Ascending aorta (tissue), 1 donor: ENCODE results near the gene H1-0.

DNA sequence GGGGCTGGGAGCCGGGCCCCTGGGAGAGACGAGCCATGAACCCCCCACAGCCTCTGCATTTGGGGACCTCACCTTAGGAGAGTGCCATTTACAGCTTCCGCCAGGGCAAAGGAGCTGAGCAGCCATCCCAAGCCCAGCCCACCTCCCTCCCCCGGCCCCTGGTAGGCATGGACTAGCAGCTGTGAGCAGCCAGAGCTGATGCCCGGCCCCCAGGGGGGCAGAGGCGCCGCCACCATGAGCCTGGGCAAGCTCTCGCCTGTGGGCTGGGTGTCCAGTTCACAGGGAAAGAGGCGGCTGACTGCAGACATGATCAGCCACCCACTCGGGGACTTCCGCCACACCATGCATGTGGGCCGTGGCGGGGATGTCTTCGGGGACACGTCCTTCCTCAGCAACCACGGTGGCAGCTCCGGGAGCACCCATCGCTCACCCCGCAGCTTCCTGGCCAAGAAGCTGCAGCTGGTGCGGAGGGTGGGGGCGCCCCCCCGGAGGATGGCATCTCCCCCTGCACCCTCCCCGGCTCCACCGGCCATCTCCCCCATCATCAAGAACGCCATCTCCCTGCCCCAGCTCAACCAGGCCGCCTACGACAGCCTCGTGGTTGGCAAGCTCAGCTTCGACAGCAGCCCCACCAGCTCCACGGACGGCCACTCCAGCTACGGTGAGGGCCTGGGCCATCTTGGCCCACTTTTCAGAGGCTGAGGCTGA, 6.0 kb downstream of the CDC42EP1 start:
- PRO-cap = no peak

DNA sequence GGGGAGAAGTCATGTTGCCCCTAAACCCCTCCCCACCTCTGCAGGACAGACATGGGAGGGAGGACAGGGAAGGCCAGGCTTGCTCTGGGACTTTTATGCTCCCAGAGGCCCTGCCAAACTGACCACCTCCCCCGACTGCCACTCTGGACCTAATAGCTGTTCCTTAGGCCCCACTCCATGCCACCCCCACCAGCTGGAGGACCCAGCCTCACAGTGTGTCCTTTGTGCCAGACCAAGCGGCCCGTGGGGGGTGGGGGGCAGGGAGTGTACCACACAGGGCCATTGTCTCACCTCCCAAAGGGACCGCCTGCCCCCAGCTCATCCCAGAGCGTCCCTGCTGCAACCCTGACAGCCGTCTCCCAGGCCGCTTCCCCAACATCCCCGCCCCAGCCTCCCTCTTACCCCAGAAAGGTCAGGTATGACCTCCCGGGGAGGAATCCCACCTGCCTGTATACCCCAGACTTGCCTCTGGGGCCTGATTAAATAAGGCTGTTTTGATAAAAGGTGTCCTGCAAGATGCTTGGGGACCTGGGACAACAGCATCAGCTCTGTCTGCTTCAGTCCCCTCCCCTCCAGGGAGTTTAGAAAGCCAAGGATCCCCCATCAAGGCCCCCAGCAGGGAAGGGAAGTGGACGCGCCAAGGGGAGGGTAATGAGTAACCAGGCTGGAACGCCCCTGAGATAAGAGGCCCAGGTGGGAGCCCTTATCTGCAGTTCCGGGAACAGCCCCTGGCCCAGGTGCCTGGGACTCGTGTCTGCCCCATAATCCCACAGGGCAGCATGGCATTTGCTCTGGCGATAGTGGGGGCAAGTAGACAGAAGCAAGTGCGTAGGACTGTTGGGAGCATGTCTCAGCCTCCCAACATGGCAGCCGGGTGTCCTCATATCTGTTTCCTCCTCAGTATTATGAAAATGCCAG, 8.9 kb downstream of the CDC42EP1 start:
- PRO-cap = no peak

DNA sequence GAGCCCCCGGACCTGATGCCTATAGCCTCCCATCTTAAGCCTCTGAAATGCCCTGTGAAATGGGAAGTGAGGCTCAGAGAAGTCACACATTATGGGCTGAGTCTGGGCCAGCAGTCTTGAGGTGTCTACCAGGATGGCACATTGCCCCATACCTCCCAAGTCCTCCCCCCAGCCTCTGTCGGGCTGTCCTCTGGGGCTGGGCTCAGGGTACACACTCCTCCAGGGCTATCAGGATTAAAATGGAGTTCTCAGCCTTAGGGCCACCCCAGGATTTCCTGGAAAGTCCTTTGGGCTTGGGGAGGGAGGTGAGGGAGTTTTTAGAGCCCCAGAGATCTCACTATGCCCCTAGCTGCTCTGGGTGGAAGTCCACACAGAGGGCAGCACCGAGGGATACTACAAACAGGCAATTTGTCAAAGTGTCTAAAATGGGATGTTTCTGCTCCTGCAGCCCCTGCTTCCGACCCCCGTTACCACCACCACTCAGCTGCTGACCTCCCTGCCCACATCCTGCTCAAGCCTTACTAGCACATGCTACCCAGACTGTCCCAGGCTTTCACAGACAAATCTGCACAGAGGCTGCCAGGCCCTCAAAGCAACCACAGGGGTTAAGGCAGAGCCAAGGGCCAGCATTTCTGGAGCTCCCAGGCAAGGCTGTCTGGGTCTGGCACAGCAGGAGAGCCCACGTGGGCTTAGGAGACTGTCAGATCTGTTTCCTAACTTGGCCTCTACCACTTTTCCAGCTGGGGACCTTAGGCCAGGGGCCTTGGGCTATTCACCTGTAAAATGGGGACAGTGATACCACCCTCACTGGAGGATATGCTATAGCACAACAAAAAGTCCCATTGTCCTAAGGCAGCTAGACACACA, 2.9 kb upstream of the SH3BP1 start:
- PRO-cap = no peak

DNA sequence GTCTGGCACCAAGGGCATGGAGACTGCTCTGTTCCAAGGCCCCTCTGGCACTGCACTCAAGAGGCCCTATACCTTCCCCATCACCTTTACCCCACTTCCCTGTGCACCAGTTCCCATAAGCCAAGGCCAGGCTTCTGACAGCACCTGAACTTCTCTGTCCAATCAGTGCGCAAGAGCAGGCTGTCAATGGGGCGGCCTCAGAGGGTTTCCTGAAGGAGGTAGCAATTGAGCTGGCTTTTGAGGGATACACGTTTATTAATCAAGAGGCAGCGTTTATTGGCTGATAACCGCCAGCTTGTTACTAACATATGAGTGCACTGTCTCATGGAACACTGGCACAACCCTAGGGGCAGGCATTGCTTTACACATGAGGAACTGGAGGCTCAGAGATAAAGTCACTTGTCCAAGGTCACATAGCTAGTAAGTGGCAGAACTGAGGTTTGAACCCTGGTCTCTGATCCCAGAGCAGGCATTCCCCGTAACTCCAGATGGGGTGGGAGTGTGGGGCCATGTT, 2.2 kb downstream of the SH3BP1 start:
- PRO-cap = no peak

DNA sequence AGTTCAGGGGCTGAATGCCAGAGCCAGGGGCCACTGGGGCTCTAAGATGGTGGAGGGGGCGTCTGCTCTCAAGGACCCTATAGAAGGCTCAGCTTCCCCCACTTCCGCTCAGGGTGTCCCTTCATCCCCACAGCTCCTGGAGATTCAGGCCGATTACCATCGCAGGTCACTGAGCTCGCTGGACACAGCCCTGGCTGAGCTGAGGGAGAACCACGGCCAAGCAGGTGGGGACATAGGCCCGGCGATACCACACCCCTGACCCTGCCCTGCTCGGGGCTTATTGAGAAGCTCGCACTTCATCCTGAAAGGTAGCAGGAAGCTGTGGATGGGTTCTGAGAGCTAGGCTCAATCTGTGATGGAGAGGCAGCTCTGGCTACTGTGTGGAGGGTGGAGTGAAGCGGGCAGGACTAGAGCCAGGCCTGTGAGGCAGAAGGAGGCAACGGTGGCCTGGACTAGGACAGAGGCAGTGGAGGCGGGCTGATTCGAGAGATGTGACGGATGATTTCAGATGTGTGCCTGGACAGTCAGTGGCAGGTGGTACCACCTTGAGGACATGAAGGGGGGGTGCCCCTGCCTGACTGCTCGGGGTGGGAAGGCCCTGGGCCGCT, 5.4 kb downstream of the SH3BP1 start:
- PRO-cap = no peak

DNA sequence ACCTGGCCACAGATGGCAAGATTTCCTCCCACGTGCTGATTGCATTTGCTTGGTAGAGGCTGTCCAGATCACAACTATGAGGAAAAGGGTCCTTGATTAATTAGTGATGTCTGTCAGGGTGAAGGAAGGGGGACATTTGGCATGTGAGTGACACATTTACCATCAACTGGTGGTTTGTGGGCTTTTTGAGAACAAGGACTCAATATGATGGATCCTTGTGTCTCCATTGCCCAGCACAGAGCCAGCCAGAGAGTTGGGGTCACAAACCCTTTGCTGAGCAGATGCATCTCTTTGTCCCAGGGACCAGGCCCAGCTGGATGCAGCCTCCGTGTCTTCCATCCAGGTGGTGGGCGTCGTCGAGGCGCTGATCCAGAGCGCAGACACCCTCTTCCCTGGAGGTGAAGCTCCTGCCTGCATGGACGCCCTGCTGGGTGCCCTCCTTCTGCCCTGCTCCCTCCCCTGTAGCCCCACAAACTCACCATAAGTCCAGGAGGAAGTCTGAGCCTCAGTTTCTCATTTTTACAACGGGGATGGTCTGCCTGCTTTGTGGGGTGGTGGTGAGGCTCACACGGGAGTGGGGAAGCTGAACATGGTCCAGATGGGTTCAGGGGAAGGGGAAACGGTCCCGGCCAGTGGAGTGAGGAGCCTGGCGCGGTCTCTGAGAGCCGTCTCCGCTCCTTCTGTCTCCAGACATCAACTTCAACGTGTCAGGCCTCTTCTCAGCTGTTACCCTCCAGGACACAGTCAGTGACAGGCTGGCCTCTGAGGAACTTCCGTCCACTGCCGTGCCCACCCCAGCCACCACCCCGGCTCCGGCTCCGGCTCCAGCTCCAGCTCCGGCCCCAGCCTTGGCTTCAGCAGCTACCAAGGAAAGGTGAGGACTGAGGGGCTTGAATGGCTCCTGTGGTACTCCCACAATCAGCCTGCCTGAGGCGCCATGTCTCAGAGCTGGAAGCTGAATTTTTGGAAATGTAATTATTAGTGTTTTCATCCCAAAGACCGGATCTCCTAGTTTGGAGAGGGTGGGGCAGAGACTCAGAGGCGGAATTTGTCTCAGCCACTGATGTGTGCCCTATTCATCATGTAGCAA, 8.3 kb upstream of the PDXP start:
- PRO-cap = no peak

DNA sequence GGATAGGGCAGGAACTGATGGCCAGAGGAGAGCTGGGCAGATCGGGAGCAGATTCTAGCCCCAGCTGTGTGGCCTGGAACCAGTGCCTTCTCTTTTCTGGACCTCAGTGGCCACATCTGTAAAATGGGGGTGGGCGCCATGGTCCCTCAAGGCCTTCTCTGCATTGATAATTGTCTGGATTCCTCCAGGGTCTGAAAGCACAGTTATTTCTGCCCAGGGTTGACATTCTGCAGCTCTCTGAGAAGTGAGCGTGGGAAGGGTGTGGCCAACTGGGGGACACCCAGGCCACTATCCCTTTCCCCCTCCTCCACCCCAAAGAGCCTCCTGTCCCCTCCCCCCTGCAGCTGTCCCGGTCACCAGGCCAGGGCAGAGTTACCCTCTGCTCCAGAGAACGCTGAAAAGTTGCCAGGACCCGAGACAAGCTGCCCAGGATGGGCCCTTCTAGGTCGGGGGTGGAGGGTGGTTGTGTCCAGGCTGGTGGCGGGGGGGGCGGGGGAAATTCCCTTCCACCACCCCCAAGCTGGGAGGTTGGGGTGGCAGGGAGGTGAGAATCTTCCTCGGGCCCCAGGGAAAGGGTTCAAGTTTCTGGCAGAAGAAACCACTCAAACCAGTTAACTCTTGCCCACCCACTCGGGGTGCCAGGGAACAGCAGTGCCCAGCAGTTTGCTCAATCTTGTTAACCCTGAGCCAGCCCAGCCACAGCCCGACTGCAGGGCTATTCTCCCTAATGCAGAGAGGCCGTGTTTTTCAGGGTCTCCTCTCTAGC, 491 bp downstream of the LGALS1 start:
- PRO-cap = no peak

DNA sequence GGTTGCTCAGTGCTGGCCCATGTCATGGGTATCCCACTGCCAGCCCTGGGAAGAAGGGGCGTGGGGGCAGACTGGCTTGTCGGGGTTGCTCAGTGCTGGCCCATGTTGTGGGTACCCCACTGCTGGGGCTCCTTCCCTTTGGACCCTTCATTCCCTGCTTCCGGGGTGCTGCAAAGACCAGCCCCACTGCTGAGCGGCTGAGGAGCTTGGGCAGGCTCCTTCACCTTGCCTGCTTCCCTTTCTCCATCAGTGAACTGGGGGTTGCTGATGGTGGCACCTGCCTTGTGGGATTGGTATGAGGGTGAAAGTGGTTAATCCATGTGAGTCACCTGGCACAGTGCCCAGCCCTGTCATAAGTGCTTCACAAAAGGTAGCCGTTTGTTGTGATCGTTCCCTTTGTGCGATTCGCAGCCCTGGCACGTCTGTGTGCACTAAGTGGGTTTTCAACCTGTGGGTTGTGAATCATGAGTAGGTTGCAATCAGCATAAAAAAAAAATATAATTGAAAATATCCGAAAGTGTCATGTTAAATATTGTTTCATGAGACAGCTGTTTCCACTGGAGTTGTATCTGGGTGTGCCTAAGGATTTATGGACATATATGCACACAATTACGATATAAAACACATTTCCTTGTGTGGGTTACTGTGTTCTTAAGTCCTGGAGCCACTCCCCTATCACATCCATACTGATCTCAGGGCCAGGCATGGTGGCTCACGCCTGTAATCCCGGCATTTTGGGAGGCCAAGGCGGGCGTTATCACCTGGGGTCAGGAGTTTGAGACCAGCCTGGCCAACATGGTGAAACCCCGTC, 3.1 kb downstream of the NOL12 start:
- PRO-cap = no peak

DNA sequence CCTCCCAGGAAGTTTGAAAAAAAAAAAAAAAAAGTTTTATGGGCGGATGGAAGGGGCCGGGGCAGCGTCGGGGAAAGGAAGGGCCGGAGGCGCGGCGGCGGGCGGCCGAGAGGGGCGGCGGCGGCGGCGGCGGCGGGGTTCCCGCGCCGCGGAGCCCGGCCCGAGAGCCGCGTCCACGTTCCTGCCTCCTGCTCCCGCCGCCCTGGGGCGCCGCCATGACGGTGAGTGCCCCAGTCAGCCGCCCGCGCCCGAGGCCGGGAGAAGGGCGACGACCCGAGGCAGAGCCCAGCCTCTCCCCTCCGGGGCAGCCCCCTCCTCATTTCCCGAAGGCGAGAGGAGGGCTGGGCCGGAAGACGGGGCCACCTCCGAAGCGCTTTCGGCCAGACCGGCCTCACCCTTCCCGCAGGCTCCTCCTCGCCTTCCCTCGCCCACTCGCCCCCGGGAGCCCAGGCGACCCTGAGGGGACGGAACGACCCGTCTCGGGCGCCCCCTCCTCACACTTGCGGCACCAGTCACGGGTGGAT, 49.4 kb downstream of the TRIOBP start:
- PRO-cap = bidirectional peak, plus-strand start at position 64 of the sequence, minus-strand start outside the sequence

DNA sequence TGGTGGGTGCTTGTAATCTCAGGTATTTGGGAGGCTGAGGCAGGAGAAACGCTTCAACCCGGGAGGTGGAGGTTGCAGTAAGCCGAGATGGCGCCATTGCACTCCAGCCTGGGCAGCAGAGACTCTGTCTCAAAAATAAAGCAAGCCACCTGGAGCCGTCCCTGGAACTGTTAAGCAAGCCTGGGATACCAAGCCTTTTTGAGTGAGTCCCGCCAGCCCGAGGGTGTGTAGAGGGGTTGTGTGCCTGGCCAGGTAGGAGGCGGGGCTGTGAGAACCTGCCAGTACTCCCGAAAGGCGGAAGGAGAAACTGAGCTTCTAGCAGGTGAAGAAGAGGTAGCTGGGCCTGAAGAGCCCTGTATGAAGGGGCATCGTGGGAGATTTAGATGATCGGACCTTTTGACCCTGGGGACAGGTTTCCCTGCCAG, 52.4 kb downstream of the TRIOBP start:
- PRO-cap = no peak

DNA sequence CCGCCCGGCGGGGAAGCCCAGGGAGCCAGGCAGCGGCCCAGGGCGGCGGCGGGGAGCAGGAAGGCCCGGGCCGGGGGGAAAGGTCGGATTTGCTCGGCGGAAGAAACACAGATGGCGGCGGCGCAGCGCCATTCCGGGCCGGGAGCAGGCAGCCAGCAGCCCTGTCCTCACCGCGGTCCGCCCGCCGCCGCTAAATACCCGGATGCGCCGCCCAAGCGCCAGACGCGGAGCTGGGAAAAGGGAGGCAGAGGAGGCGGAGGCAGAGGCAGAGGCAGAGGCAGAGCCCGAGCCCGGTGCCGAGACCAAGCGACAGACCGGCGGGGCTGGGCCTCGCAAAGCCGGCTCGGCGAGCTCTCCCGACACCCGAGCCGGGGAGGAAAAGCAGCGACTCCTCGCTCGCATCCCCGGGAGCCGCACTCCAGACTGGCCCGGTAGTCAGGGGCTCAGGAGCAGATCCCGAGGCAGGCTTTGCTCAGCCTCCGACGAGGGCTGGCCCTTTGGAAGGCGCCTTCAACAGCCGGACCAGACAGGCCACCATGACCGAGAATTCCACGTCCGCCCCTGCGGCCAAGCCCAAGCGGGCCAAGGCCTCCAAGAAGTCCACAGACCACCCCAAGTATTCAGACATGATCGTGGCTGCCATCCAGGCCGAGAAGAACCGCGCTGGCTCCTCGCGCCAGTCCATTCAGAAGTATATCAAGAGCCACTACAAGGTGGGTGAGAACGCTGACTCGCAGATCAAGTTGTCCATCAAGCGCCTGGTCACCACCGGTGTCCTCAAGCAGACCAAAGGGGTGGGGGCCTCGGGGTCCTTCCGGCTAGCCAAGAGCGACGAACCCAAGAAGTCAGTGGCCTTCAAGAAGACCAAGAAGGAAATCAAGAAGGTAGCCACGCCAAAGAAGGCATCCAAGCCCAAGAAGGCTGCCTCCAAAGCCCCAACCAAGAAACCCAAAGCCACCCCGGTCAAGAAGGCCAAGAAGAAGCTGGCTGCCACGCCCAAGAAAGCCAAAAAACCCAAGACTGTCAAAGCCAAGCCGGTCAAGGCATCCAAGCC, at the start of gene H1-0:
Gene H1-0, plus strand, starts transcription at position 221 of the 1,054 bp plus-strand sequence.
- PRO-cap = unidirectional peak, plus-strand start at position 131 of the sequence; bidirectional peak, plus-strand start at position 221 of the sequence, minus-strand start at position 146 of the sequence

DNA sequence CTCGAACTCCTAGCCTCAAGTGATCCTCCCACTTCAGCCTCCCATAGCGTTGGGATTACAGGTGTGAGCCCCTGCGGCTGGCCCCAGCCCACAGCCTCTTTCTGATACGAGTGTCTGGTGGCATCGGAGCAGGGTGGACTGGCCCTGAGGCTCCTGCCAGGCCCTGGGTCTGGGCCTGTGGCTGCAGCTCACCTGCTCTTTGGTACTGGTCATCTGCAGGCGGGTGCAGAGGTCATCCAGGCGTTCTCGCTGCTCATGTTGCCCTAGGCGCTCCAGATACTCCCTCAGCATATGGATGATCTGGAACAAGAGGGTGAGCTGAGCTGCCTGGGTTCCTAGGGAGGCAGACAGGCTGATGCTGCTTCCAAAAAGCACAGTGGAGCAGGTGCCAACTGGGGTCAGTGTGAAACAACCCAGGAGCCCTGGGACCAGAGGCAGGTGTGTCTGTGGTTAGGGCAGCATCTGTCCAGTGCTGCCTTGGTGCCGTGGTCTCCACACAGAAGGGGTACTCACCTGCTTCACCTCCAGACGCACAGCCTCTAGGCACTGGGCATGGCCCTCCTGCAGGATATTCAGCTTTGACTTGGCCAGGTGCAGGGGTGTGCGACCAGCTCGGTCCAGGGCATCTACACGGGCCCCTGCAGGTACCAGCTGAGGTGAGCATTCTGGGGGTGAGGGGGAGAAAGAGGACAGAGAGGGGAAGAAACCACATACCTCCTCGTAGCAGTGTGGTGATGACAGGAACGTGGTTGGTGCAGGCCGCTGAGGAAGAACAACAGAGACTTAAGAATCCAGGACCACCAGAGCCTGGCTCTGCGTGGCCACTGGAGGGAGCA, 9.5 kb downstream of the GALR3 start:
- PRO-cap = no peak

GRCh38 chr22:38017486-38018210, 33.3 kb upstream of the SOX10 start:
- PRO-cap = no peak

DNA sequence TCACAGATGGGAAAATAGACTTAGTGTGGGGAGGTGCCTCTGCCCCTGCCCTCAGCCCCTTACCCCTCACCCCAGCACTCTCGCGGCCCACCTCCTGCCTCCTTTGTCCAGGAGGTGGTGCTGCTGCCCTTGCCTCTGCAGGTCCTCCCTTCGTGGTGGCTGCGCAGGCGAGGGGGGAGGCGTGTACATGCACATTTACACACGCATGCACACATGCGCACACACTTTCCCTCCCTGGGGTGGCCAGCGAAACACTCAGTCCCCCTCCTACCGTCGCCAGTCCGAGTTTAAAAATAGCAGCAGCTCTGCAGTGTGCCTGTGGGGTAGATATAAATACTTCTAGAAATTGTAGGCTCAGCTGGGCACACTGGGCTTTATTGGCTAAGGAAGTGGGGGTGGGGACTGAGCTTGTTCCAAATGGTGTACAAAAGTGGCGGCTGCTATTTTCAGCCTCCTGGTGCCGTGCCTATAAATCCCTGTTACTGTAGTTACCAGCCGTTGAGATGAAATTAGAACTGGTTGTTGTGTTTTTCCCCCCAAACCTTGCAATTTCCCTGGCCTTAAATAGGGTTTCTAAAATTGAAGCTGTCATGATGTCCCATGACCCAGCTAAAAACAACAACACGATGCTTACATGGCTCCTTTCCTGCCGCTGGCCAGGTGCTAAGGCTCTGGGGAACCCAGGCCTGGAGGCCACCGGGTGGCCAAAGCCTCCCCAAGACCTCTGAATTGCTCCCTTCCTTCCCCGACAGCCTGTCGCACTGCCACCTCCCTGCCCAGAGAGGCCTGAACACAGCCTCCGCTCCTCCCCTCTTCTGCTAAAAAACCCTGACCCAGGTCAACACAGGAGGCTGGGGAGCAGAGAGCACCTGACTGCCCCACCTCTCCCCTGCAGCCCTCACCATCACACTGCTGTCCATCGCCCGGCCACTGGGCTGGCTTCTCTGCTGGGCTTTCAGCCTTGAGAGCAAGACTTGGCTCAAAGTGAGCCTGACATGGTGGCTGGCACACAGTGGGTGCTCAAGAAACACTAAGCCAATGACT, 12.5 kb downstream of the PICK1 start:
- PRO-cap = bidirectional peak, plus-strand start at position 279 of the sequence, minus-strand start at position 161 of the sequence; unidirectional peak, plus-strand start at position 663 of the sequence; bidirectional peak, plus-strand start at position 909 of the sequence, minus-strand start at position 820 of the sequence

GRCh38 chr22:38098399-38099084, 11.9 kb downstream of the BAIAP2L2 start:
- PRO-cap = no peak

DNA sequence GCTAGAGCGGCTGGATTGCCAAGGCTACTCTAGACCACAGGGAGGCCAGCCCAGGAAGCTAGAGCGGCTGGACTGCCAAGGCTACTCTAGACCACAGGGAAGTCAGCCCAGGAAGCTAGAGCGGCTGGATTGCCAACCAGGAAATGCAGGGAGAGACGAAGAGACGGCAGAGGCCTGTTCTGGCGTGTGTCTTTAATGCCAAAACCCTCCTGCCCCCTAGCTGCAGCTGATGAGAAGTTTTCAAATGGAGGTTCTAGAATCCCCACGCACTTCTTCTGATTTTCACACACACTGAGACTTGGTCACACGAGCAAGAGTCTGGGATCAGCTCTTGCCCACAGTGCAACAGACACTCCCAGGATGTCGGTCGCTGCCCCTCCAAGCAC, 28.3 kb downstream of the MAFF start:
- PRO-cap = no peak

DNA sequence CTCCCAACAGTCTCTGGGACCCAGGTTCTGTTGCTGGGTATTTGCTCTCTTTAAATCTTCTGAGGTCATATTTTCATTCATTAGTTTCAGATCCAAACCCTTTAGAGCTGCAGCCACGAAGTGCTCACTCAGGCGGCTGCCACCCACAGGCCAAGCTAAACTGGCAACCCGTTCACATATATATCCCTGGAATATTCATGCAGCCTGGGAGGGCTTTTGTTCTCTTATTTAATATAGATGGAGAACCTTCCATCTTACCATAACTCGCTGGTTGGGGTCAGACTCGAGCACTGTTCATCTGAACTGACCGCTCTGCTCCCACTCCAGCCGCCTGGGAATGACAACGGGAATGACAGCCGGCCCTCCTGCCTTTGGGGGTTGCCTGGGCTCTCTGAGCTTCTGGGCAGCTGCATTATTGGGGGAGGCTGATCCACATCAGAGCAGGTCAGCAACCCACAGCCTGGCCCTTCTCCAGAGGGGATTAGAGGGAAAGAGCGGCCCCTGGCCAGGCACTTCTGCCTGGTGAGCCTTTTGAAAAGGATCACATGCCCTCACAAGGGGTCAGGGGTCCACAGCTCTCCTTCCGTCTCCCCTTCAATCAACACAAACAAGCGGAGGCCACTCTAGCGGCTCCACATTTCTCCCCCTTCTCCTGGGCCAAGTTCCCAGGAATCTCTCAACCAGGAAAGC, 11.9 kb downstream of the TMEM184B start:
- PRO-cap = no peak

GRCh38 chr22:38271820-38272877, 661 bp downstream of the TMEM184B start:
- PRO-cap = no peak

DNA sequence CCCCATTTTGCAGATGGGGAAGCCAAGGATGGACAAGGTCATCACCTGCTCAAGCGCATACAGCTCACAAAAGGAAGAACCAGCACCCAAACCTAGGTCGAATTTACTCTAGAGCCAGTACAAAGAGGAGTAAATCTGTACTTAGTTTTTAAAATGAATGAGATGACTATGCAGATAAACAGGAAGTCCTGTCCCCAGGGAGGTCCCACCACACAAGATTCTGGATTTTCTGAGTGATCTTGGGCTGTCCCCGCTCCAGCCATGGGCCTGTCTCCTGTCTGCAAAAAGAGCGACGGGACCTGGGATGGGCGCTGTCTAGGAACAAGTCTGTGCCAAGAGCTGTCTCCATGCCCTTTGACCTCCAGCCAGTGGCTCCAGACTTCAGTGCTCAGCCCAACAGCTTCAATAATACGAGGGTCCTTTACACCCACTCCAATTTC, 6.0 kb downstream of the CSNK1E start:
- PRO-cap = no peak

GRCh38 chr22:38483291-38483802, 15.5 kb downstream of the KDELR3 start:
- PRO-cap = no peak